Measurements from ENCODE around the gene SH3BP1.

DNA sequence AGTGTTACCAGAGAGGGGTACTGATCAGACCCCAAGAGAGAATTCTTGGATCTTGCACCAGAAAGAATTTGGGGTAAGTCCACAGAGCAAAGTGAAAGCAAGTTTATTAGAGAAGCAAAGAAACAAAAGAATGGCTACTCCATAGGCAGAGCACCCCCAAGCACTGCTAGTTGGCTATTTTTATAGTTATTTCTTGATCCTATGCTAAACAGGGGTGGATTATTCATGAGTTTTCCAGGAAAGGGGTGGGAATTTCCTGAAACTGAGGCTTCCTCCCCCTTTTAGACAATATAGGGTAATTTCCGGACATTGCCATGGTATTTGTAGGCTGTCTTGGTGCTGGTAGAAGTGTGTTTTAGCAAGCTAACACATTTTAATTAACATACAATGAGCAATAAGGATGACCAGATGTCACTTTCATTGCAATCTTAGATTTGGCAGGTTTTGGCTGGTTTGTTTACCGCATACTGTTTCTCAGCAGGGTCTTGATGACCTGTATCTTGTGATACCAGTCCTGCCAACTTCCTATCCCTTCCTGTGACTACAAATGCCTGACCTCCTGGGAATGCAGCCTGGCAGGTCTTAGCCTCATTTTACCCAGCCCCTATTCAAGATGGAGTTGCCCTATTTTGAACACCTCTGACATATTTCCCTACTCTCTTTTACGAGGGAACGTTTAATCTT is 931 bp upstream of the C1QTNF6 start:
- PRO-cap, result no peak

GRCh38 chr22:37229151-37229818 is 14.8 kb downstream of the RAC2 start:
- PRO-cap, result no peak

GRCh38 chr22:37231397-37231824 is 12.7 kb downstream of the RAC2 start:
- PRO-cap, result no peak

DNA sequence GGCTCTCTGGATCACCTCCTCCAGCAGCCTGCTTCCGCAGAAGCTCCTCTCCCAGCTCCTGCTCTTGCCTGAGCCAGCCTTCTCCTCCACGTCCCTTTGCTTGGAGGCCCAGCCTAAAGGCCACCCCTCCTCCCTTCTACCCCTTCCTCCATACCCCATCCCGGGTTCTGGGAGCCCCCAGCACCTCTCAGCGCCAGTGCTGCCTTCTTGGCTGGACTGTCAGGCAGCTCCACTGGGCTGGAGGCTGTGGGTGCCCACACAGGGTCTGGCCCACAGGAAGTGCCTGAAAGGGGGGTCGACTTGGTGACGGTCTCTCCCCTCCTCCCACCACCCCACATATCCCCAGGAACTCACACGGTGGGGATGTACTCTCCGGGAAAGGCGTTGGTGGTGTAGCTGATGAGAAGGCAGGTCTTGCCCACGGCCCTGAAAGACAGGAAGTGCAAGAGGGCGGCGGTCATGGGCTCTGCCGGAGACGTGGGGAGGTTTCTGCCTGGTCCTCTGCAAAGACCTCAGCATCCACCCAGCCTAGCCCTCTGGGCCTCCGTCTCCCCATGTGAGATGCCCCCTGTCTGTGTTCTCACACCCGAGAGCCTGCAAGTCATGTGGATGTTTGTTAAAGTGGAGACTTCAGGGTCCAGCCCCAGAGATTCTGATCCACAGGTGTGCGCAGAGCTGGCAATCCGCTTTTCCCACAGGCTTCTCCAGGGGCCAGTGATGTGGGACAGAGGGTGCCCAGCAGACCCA is 2.7 kb downstream of the RAC2 start:
- PRO-cap, result no peak

DNA sequence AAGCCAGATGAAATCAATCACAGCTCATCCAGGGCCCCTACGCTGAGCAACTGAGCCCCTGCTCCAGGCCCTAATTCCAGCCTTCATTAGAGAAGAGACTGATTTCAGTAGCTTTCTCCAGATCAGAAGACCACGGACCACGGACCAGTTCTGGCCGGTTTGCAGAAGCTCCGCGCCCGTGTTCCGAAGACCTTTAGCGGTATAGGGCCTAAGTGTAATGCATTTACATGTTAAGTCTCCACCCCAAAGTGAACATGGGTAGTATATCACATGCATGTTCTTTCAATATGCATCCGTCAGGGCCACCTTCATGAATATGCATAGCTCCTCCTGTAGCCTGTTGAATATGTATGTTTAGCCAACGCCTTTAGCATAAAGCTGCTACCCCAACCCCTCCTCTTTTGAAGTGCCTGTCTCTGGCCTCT is 14.9 kb upstream of the RAC2 start:
- PRO-cap, result no peak

- PRO-cap, result no peak
These were observed 20.4 kb downstream of the CYTH4 start for GRCh38 chr22:37302381-37303382.

GRCh38 chr22:37311914-37312216 is 29.6 kb downstream of the CYTH4 start:
- PRO-cap, result no peak

DNA sequence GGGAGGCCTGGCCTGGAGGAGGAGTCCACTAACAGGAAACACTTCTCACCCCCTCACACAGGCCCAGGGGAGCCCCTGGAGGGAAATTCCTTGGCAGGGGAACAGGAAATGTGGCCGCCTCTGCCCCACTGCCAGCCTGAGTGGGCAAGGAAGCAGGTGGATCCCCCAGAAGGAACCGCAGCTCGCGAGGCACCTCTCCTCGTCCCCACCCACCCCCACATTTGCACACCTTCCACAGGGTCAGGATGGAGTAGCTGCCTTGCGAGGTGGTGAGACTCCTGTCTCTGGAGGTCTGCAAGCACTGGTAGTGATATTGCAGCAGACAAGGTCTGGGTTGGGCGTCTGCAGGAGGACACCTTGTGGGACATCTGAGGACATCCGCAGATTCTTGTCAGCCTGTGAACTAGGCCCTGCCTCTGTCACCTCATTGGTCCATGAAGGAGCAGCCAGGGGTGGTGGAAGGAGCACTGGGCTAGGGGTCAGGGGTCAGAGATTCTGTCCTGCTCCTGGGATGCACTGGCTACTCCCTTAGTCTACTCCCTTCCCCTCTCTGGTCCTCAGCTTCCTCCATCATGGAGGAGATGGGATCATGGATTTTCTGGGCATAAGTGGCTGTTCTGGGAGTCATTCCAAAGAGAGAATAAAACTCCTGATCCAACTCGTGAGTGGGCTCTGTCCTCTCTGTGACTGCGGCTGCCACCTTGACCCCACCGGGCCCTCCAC is 32.5 kb downstream of the CYTH4 start:
- PRO-cap, result no peak

GRCh38 chr22:37379964-37380456 is 47.3 kb downstream of the ELFN2 start:
- PRO-cap, result no peak

DNA sequence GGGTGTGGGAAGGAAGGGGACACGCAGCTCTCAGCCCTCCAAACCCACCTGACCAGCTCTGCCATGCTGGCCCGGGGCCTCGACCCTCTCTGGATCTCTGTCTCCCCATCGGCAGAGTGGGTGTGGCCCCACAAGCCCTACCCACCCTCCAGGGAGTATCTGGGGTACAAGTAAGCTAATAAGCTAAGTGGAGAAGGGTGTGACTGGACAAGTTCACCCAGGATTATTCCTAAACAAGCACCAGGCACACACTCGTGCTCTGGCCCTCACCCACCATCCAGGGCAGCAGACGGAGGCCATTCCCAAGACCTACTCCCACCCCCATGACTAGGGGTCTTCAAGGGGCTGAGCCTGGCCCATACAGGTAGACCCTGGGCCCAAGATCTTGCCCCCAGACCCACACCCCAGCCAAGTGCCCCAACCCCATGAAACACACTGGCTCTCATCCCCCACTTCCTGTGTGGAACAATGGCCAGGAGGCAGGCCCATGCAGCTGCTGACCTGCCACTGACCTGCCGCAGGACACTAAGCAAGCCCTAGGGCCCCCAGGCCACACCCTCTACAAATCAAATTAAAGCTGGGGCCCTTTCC is 10.4 kb downstream of the CARD10 start:
- PRO-cap, result no peak

GRCh38 chr22:37525292-37525704 is 6.1 kb upstream of the CARD10 start:
- PRO-cap, result unidirectional peak, minus-strand start at chr22:37525523

DNA sequence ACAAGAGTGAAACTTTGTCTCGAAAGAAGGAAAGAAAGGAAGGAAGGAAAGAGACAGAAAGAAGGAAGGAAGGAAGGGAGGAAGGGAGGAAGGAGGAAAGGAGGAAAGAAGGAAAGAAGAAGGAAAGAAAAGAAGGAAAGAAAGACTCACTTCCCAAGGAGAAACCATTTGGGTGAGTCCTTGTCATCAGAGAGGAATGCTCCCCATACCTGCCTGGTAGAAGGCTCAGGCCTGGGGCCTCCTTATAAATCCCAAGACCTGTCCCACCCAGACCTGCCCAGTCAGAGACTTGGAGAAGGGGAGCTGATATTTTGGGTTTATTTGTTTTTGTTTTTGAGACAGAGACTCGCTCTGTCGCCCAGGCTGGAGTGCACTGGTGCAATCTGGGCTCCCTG is 16.2 kb upstream of the CDC42EP1 start:
- PRO-cap, result no peak

GRCh38 chr22:37609290-37610556 is 1.1 kb downstream of the GGA1 start:
- PRO-cap, result no peak

- PRO-cap, result no peak
These were observed 6.9 kb upstream of the SH3BP1 start for GRCh38 chr22:37632348-37633098.

GRCh38 chr22:37639170-37639845 is at the start of gene SH3BP1:
SH3BP1 (plus strand) TSS chr22:37639669.
- PRO-cap, result no peak

DNA sequence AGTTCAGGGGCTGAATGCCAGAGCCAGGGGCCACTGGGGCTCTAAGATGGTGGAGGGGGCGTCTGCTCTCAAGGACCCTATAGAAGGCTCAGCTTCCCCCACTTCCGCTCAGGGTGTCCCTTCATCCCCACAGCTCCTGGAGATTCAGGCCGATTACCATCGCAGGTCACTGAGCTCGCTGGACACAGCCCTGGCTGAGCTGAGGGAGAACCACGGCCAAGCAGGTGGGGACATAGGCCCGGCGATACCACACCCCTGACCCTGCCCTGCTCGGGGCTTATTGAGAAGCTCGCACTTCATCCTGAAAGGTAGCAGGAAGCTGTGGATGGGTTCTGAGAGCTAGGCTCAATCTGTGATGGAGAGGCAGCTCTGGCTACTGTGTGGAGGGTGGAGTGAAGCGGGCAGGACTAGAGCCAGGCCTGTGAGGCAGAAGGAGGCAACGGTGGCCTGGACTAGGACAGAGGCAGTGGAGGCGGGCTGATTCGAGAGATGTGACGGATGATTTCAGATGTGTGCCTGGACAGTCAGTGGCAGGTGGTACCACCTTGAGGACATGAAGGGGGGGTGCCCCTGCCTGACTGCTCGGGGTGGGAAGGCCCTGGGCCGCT is 5.4 kb downstream of the SH3BP1 start:
- PRO-cap, result no peak

DNA sequence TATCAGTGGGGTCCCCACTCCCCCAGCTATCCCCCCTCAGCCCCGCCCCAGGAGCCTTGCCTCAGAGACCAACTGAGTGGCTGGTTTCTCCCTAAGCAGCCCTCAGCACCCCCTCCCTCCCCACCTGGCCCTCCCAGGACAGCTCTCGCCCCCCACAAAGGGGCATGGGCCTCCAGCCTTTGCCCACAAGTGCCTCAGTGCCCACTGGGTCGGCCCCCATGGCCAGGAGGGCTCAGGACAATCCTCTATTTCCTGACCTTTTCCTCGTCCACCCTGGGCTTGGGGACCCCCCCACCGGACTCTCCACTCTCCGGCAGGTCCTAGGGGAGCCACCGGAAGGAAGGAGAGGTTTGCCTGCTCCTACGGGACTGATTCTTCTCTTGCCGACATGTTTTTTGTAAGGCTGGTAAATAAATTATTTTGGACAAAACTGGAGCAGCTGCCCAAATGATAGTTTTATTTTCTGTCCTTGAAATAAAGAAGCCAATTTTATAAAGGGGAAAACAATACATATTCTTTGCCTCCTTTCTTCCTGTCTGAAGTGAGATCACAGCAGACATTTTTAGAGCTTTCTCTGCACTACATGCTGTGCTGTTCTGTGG is 2.8 kb upstream of the PDXP start:
- PRO-cap, result no peak

GRCh38 chr22:37733860-37734572 is 37.2 kb downstream of the TRIOBP start:
- PRO-cap, result no peak

GRCh38 chr22:37740969-37741288 is 44.1 kb downstream of the TRIOBP start:
- PRO-cap, result no peak

GRCh38 chr22:37772362-37772784 is 32.7 kb upstream of the H1-0 start:
- PRO-cap, result no peak

Measured in pulmonary artery (tissue), 1 donor.